ENCODE results near the gene PGGHG.

DNA sequence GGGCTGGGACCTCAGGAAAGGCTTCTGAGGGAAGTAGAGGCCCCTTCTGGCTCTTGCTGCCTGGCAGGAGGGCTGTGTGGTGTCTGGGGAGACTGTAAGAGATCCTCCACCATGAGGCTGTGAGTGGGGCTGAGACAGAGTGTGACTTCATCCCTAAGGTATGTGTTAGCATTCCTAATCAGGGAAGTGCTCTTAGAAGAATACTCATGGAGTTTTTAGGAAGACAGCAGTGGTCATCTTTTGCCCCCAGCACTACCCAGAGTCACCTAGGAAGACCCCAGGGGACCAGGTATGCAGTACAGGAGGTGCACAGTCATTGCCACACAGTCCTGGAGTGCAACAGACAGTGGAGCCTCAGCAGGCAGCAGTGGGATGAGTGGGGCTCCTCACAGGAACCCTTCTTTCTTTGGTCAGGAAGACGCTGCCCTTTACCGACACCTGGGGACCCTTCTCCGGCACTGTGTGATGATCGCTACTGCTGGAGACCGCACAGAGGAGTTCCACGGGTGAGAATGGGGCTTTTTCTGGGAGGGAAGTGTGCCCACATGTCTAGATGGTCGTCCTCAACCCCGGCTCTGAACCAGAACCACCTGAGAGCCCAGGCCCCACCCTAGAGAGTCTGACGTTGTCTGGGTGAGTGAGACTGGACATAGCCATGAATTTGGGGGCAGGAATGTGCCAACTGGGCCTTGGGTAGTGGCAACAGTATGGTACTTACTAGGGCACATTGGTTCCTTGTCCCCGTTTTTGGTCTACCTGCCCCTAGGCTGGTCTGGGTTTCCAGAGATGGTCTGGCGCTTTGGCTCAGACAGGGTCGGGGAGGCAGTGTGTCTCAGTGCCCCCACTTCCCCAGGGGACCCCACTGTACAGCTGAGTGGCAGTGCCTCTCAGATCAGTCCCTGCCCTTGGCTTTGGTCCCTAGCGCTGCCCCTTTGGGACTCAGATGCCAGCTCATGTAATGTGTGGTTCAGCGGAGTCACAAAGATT is 2.9 kb downstream of the RIC8A start:
- PRO-cap = no peak
- RAMPAGE, long total RNA, 4 experiments = no peak in any of the 4 experiments

DNA sequence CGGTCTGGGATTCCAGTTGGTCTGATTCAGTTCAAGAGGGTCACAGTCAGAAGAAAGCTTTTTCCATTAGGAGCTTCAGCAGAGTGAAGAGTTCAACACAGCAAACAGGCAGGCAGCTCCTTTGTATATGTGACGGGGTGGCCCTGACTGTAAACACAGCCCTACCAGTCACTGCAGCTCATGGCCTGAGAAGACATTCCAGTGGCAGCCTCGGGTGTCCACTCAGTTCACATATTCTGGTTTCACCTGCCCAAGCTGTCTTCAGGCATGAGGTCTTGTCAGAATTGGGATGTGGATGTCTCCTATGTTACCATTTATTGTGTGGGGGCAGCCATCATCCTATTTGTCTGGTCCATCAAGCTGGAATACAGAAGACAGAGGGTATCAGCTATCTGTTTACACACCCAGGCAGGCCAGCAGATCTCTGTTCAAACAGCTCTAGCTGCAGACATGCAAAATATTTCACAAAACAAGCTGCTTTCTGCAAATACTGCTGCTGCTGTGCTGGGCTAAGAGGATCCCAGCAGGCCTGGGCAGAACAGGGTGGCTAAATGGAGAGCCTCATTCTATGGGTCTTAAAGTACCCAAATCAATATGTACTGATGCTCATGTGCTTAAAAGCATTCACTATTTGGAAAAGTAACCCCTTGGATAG is 9.0 kb downstream of the RIC8A start:
- PRO-cap = no peak
- RAMPAGE, long total RNA, 4 experiments = start-site peak on the minus strand in 1 of 4 experiments, centred at position 390 of the sequence, 5 reads per replicate

GRCh38 chr11:237305-238064 is 709 bp downstream of the PSMD13 start:
- PRO-cap = no peak
- RAMPAGE, long total RNA, 4 experiments = no peak in any of the 4 experiments

GRCh38 chr11:278761-279810 is 879 bp downstream of the NLRP6 start:
- PRO-cap = unidirectional peak, plus-strand start at chr11:279413
- RAMPAGE, long total RNA, 4 experiments = no peak in any of the 4 experiments

- PRO-cap = bidirectional peak, plus-strand start at chr11:289165, minus-strand start at chr11:289028
- RAMPAGE, long total RNA, 4 experiments = start-site peak on the plus strand in 2 of 4 experiments, at chr11:289102-289174 at its widest, 28 to 42 reads per replicate
Observed at GRCh38 chr11:288885-289318, at the start of gene PGGHG. Gene PGGHG, plus strand, starts transcription at chr11:289126.

GRCh38 chr11:309025-309844 is 1.6 kb downstream of the IFITM2 start:
- PRO-cap = unidirectional peak, minus-strand start at chr11:309441
- RAMPAGE, long total RNA, 4 experiments = no peak in any of the 4 experiments

DNA sequence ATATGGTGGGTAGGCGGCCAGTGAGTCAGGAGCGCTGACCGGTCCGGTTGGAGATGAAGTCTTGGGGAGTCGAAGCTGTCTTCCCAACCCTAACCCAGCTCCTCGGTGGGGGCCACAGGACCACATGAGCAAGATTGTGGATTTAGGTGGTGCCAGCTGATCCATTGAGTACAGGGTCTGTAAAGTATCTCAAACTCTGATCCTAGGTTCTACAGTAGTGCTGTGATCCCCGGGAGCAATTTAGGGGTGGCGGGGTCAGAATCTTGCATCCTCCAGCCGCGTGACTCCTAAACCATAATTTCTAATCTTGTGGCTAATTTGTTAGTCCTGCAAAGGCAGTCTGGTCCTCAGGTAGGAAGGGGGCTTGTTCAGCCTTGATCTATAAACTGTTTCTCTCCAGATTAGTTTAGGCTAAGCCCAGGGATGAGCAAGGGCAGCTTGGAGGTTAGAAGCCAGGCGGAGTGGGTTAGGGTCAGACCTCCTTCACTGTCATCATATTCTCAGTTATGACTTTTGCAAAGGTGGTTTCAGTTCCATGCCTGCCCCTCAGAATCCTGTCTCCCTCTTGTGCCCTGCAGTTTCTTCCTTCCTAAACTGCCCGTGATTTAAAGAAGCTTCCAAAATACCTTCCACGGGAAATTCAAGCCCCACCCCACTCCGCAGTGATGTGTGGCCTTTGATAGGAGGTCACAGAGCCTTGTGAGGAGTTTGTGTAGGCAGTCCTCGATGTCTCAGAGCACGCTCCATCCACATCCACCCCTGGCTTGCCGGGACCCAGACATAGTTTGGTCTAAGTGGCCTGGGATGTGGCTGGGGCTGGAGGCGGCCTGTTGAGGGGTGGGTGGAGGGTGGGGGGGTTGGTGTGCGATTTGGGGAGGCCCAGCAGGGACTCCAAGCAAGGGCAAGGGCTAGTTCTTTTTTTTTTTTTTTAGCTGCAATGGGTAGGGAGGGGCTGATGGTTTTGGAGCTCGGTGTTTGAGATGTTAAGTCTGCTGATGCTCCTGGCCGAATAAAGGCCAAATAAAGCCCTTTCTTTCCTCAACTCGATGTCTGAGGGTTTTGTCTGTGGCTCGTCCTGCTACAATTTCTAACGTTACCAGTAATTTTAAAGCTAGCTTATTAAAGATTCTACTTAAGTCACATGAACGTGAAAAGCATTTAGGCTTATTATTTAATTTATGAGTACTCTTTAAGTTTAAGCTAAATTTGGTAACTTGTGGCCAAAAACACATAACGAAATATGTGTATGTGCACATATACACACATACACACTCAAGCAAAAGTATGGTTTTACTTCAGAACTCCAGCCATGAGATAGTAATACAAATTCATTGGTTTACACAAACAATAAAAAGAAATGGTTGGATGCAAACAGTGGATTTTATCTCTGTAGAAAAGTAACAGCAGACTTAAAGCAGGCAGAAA is 1.6 kb upstream of the IFITM1 start:
- PRO-cap = bidirectional peak, plus-strand start at position 707 of the sequence, minus-strand start at position 596 of the sequence
- RAMPAGE, long total RNA, 4 experiments = no peak in any of the 4 experiments

DNA sequence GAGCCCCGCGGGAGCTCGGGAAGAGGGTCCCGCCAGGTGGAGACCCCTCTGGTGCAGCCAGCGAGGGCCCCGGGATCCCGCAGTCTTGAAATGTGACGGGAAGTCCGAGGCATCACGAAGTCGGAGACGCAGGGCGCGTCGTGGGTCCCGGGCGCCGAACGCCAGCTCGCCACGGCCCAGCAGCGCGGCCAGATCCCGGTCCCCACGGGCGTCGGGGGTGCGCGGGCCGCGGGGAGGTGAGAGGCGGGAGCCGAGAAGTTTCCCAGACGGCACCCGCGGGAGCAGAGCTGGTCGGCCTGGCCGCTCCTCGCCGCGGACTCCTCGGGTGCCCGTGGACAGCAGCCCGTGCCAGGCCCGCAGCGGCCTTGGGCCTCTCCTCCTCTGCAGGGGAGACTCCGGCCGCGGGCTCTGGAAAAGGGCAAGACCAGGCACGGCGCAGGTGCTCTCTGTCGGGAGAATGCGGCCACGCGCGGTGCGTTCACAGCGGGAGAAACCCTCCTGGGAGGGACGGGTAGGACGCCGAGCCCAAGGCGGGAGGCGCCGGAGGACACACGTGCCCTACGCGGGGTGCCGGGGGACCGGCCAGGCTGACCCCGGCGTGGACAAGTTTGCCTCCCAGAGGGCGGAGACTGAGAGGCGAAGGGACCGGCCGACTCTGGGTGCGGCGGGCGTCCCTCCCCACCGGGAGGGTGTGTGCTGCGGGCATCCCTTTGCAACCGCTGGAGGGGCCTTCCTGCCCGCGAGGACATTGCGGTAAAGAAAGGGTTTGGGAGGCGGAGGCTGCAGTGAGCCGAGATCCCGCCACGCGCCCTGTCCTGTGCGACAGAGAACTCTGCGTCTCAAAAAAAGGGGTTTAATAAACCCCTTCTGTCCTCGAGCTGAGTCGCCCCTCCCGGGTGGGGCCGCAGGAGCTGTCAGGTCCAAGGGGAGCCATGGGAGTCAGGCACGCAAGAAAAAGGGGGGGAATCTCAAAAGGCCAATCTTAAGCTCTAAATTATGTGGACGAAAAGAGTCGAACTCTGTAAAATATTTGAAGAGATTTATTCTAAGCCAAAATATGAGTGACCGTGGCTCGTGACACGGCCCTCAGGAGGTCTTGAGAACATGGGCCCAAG is 2.3 kb downstream of the IFITM1 start:
- PRO-cap = bidirectional peak, plus-strand start at position 758 of the sequence, minus-strand start at position 610 of the sequence
- RAMPAGE, long total RNA, 4 experiments = no peak in any of the 4 experiments

- PRO-cap = bidirectional peak, plus-strand start at chr11:317310, minus-strand start at chr11:317226
- RAMPAGE, long total RNA, 4 experiments = no peak in any of the 4 experiments
Observed at GRCh38 chr11:316902-317681, 3.3 kb downstream of the IFITM1 start.

- PRO-cap = no peak
- RAMPAGE, long total RNA, 4 experiments = no peak in any of the 4 experiments
Observed at GRCh38 chr11:325462-326323, 5.0 kb upstream of the IFITM3 start.

- PRO-cap = no peak
- RAMPAGE, long total RNA, 4 experiments = no peak in any of the 4 experiments
Observed at GRCh38 chr11:326705-326947, 6.0 kb upstream of the IFITM3 start.

DNA sequence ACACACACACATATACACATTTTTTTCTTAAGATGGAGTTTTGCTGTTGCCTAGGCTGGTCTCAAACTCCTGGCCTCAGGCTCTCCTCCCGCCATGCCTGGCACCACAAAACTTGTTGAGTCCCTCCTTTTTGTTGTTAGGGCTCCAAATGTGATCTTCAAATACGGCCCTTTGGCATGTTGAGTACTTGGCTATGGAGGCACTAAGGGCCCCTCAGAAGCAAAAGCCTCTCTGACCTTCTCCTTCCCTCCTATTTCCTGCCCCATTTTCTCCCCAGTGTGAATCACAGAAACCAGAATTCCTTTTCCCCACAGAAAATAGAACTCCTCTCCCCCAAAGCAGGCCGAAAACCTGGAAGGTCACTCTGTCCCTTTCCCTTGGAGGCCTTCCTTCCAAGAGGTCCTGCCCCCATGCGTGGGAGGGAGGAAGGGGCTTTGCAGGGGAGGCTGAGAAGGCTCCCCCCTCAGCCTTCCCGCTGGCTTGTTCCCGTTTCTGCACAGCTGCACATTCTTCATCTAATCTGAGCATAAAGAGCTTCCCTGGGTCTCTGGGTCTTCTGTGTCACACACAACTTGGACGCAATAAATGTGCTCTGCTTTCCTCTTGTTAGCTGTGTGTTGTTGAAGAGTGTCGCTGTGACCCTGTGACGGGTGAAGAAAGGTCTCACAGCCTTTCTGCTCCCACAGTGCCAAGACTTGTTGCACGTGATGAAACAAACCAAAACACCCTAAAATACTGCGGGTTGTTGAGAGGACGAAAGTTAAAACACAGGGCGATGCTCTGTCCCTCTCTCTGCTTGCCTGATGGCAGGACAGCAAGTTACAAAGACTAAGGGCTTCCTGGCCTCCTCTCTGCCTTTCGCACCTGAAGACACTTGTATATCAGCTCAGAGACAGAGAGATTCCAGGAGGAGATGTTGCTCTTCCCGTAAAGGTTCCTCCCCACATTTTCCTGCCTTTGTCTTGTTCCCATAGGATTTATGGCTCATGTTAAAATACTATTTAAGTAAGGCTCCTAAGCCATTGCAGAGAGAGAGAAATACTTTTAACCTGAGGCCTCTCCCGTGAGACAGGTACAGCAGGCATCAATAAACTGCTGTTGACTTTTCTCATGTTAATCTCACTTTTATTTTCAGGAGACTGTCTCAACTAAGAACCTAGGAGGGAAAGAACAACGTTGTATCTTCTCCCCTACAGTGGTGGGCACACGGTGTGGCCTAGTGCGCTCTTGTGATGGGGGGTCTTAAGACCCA is 15.2 kb upstream of the IFITM3 start:
- PRO-cap = no peak
- RAMPAGE, long total RNA, 4 experiments = no peak in any of the 4 experiments

- PRO-cap = no peak
- RAMPAGE, long total RNA, 4 experiments = no peak in any of the 4 experiments
Observed at GRCh38 chr11:342218-342868, 21.7 kb upstream of the IFITM3 start.

DNA sequence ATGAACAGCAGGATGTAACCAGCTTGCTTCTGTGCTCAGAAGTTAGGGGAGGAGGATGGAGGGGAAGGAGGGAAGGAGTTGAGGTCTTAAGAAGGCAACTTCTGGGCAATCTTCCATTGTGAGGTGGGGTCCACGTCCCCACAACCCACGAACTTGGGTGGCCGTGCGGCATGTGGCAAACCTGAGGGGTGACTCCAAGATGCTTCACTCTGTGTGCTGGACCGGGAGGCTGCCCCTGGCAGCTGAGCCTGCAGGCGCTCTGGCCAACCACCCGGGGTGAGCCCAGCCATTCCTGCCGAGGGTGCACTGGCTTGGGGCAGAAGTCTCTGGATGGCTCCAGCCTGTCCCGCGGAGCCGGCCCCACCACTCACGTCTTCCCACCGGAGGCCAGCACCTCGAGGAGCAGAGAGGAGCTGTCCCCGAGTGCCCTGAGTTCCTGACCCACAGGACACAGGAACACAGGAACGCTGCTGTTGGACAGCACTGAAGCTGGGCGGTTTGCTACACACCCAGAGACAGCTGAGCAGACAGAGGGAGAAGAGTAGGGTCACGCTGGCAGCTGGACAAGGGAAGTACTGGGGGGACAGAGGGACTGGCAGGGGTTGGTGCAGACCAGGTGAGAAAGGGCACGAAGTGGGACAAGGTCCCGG is 956 bp upstream of the B4GALNT4 start:
- PRO-cap = unidirectional peak, plus-strand start at position 289 of the sequence; unidirectional peak, plus-strand start at position 446 of the sequence
- RAMPAGE, long total RNA, 4 experiments = no peak in any of the 4 experiments

- PRO-cap = no peak
- RAMPAGE, long total RNA, 4 experiments = no peak in any of the 4 experiments
Observed at GRCh38 chr11:416120-416724, 1.4 kb upstream of the SIGIRR start.

DNA sequence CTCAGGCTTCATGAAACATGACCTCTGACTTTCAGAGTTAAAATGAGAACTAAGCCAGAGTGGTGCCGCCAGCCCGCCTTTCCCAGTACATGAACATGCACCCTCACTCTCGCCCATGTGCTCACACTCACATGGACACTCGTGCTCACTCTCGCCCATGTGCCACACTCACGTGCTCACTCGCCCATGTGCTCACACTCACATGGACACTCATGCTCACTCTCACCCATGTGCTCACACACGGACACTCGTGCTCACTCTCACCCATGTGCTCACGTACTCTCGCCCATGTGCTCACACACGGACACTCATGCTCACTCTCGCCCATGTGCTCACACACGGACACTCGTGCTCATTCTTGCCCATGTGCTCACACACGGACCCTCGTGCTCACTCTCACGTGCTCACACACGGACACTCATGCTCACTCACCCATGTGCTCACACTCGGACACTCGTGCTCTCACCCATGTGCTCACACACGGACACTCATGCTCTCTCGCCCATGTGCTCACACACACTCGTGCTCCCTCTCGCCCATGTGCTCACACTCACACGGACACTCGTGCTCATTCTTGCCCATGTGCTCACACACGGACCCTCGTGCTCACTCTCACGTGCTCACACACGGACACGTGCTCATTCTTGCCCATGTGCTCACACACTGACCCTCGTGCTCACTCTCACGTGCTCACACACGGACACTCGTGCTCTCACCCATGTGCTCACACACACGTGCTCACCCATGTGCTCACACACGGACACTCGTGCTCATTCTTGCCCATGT is 9.9 kb downstream of the RNH1 start:
- PRO-cap = no peak
- RAMPAGE, long total RNA, 4 experiments = no peak in any of the 4 experiments

DNA sequence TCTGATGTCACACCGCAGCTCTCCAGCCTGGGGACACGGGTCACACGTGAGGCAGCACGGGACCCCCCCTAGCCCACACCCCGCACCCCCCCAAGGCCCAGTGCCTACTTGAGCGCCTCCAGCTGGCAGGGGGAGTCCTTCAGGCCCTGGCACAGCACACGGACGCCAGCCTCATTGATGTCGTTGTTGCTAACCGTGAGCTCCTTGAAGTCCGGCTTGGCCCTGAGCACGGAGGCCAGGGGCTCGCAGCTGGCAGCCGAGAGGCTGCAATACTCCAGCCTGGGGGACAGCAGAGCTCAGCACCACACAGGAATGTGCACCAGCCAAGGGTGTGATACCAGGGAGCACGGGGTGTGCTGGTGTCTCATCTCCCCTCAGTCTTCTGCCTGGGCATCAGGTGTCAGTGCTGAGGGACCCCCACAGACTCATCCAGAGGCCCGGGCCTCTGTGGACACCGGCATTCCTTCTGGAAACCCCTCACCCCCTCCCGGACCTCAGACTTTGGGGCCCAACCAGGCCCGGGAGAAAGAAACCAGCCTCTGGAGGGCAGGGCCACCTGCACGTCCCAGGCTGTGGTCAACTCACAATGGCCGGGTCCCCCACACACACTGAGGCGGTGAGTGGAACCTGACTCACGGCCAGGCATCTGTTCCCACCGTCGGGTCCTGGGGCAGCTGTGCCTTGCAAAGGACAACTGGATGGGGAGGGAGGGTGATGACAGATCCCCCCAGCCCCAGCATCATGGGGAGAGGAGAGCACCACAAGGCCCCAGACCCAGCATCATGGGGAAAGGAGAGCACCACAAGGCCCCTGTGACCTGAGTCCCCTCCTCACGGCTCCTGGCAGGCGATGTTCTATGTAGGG is 7.9 kb downstream of the RNH1 start:
- PRO-cap = no peak
- RAMPAGE, long total RNA, 4 experiments = no peak in any of the 4 experiments

DNA sequence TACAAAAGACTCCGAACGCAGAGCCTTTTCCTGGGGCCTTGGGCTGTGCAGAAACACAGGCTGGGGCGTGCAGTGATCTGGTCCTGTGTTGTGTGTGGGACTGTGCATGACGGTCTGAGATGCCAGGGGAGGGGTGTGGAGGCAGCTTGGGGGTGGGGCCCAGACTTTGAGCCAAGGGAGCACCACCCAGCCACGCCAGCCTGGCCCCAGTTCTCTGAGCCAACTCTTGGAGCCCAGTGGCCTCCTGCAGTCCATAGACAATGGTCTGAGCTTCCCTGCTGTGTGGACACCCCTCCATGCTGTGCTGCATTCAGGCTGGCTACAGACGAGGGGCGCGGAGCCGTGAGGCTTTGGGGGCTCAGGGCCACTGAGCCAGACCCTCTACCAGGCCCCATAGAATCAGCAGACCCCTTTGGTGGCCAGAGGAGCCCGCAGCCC is 6.8 kb downstream of the LRRC56 start:
- PRO-cap = no peak
- RAMPAGE, long total RNA, 4 experiments = no peak in any of the 4 experiments

DNA sequence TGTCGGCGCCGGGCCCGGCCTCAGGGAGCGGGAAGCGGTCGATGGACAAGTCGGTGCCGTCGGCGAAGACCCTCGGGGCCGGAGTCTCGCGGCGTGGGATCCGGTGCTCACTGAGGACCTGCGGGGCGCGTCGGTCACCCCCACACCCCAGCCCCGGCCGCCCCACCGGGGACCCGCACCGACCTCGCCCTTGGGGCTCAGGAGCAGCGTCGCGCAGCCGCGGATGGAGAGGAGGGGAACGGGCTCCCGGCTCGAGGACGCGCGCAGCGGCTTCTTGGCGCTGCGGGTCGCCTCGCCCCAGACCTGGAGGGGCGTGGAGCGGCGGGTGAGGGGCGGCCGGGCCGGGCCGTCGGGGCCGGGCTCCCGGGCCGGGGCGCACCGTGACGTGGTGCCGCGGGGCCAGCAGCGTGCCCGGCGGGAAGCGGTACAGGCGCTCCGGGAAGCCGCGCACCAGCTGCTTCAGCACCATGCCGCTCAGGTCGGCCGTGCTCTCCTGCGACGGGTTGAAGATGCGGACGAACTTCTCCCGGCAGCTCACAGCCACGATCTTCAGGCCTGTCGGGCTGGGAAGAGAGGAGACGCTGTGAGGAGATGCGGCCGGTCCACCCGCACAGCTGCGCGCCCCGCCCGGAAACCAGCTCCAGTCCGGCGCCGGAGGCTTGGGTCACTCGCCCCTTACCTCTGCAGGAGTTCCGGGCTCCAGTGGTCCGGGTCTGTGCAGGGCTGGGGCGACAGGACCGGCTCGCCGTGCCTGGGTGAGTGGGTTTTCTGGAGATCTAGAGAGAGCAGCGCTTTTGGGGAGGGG is 4.5 kb downstream of the LMNTD2 start:
- PRO-cap = no peak
- RAMPAGE, long total RNA, 4 experiments = no peak in any of the 4 experiments

DNA sequence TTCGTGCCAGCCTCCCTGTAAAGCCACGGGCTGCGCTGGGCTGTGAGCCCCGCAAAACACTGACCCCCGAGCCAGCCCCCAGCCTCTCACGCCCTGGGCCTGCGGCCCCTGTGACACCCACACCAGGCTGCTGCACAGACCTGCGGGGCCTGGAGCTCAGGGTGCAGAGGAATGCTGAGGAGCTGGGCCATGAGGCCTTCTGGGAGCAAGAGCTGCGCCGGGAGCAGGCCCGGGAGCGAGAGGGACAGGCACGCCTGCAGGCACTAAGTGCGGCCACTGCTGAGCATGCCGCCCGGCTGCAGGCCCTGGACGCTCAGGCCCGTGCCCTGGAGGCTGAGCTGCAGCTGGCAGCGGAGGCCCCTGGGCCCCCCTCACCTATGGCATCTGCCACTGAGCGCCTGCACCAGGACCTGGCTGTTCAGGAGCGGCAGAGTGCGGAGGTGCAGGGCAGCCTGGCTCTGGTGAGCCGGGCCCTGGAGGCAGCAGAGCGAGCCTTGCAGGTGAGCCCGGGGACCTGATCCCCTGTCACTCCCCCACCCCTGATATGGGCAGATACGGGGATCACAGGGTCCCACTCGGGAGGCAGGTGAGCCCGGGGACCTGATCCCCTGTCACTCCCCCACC is 1.6 kb downstream of the RASSF7 start:
- PRO-cap = no peak
- RAMPAGE, long total RNA, 4 experiments = no peak in any of the 4 experiments